Left cardiac atrium (tissue), 1 donor: ENCODE measurements around the genes HABP2 and NRAP.

DNA sequence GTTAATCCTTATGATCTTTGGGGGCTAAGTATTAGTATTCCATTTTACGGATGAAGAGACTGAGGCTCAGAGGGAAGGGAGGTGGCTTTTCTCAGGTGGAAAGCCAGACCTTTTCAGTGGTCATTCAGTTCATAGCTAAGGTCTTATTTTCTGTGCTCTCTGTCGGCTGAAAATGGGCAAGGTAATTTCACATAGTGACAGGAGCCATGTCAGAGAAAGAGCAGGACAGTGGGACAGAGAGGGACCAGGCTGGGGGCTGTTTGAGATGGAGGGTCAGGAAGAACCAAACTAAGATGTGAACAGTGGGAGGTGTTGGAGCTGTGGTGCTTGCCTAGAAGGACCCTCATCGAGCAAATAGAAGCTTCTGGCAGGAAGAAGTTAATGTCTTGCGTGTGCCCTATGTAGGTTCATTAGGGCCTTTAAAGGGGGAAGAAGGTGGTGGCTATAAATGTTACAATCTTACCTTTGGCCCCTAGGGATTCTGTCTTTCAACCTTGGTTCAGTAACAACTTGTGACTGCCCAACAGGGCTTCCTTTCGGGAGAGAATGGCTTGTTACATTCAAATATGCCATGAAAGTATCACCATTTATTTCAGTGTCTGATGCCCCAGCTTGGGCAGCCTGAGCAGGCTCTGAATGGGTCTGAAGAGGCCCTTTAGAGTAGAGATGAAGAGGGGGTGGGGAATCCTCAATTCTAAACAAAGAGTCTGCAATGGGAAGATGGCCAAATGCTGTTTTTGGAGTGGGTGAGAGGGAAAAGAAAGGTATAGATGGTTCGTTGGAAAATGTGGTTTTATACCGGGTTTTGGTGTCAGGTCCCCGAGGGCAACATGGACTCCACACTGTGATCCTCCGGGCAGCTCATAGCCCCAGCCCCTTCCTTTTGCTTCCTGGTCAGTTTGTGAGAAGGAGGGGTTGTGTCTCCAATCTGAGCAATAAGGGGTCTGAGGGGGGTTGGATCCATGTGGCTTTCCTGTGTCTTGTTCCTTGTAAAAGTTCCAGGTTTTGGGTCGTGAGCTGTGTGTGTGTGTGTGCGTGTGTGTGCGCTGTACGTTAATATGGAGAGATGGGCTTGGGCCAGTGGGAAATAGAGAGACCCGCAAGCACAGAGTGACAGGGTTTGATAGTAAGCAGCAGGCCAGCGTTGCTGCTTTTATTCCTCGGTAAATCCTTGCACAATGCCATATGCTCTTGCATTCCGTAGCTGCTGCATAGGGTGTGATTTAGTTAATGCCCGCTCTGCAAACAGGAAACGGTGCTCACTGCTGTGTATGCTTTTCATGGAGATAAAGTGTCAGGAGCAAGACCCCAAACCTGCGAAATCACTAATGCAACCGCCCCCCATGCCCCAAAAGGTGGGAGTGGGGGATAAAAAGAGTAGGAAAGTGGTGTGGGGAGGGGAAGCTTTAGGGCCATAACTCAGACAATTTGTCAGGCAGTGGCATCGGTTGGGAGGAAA lies 108.2 kb downstream of the TCF7L2 start:
- PRO-cap = no peak

DNA sequence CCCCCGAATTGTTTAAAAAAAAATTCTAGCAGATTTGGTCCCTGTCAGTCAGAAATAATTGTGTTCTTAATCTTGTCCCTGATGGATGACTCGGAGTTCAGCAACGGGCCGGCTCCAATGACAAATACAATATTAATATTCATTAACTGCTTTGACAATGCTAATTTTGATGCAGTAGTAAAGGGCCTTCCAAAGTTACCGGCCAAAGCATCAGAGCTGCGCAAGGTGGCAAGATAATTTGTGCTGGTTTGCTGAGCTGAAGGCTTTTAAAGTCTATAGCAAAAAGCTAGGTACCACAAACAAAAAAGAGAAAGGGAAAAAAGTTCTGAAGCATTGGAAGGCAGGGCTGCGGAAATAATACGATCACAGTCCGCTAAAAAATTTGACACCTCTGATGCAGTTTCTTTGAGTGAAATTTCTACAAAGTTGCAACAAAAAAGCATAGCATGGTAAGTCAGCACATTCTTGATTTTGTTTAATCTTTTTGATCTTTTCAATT lies 175.5 kb downstream of the TCF7L2 start:
- PRO-cap = no peak

DNA sequence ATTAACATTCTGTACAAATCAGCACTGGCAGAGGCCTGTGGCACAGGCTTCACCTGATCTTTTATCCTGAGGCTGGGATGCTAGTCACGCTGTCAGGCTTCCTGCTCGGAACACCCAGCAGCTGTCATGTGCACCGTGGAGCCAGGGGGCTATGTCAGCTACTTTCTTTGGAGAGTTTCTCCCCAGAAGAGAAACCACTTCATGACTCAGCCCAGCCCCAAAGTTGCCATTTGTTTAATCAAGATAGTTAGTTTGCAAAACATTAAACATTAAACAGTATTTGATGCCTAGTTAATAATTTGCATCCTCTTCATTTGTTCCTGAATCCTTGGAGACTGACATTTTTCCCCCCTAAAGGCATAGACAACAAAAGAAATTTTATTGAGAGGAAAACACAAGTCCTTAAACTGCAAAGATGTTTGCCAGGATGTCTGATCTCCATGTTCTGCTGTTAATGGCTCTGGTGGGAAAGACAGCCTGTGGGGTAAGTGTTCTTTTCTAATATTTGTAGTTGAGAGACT lies at the start of gene HABP2:
HABP2 (plus strand) TSS at position 347 of the 521 bp plus-strand sequence.
- PRO-cap = no peak

- PRO-cap = no peak
Measured at GRCh38 chr10:113584707-113585003, 31.8 kb downstream of the HABP2 start.

DNA sequence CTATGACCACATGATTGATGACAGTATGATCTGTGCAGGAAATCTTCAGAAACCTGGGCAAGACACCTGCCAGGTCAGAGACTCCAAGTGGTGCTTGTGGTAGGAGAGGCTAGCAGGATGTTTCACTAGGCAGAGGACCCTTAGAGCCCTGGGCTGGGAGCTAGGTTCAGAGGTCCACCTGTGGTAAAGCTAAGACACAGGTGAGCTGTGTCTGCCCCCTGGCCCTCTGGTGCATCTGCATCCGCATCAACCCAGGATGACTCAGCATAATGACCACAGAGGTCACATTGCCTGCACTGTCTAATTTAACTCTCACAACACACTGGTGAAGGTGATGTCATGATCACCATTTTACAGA lies 33.0 kb downstream of the HABP2 start:
- PRO-cap = no peak

- PRO-cap = unidirectional peak, minus-strand start at chr10:113664041
Measured at GRCh38 chr10:113663789-113664486, at the start of gene NRAP. TSS of gene NRAP (minus strand) at chr10:113664041.

GRCh38 chr10:113680156-113681233 lies 783 bp downstream of the CASP7 start:
- PRO-cap = unidirectional peak, minus-strand start at chr10:113680211

DNA sequence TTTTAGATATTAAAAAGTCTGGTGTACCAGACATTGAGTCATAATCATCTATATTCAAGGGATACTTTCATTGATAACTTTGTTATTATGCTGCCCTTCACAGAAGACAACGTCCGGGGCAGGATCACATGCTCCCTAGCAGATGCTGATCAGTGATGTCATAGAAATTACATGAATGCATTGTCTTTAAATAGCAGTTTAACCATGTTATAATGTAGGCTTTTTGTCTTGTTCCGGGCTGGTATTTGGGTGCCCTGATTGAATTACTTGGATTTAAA lies 54.0 kb downstream of the VWA2 start:
- PRO-cap = no peak

GRCh38 chr10:114432875-114433809 lies 28.8 kb upstream of the AFAP1L2 start:
- PRO-cap = no peak

GRCh38 chr10:114540973-114541381 lies 117.1 kb downstream of the ABLIM1 start:
- PRO-cap = no peak

GRCh38 chr10:114576789-114577584 lies 81.1 kb downstream of the ABLIM1 start:
- PRO-cap = no peak

DNA sequence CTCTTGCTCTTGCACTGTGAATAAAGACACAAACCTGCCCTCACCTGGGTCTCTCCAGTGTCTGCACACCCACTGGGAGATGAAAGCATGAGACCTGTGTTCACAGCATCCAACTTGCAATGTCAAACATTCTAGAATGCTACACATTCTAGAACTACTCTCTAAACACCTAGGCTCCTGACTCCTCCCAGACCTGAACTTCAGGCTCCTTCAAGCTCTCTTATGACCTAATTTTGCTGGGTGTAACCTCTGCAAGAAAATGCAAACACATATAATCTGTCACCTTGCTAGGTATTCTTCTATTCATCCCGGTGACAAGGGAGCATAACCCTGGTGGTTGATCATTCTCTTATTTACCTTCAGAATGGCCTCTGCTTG lies 44.5 kb downstream of the ABLIM1 start:
- PRO-cap = no peak

DNA sequence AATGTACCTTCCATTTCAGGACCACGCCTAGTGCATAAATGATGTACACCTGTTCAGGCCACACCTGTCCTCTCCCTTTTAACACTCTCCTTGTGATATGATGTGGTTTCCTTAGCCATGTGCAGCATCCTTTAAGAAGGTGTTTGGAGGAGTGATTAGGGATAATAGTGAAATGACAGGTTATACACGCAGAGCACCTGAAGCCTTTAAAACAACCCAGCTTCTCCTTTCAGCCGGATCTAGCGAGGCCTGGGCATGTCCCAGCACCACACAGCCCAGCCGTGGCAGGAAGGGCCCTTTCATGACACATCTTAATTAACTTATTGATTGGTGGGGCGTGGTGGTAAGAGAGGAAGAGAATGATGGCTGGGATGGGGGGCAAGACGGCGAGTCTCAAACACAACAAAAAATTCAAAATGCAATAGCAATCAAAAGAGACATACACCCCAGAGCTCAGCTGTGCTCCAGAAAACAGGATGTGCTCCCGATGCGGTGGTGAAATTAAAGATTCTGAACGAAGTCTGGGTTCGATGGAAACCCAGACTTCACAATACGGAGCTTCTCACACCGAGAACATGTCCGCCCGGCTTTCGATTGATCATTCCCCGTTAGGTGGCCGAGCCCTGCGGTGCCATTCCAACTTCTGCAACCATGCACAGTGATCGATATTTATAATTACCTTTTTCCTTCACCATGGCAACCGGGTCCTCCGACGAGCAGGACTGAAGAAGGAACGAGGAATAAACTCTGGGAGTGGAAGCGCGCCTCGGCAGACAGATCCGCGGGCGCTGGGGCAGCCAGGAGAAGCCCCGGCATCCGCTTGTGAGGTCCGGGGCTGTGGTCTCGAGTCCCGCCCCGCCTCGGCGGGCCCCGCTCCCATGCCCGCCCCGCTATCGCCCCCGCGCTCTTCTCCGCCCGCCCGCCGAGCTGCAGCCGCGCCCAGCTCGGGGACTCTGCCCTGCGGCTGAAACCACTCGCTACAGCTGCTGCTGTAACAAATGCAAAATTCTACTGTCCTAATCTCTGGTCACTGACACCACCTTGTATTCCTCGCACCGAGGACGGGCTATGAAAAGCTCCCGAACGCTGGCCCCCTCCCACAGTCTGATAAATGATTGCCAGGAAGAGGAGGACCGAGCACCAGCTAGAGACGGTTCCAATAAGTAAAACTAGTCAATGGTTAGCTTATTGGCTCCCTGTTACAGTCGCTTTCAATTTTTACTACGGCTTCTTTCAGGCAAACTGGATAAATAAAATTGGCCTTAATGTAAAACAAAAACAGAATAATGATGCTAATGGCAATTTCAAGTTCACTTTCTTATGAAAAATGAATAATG lies 26.4 kb downstream of the ABLIM1 start:
- PRO-cap = bidirectional peak, plus-strand start at position 1,100 of the sequence, minus-strand start at position 955 of the sequence

GRCh38 chr10:114683034-114684240 lies 25.4 kb upstream of the ABLIM1 start:
- PRO-cap = no peak

- PRO-cap = no peak
Measured at GRCh38 chr10:114685379-114686009, 27.4 kb upstream of the ABLIM1 start.

- PRO-cap = no peak
Measured at GRCh38 chr10:114751901-114752369, 69.6 kb upstream of the FHIP2A start.

- PRO-cap = no peak
Measured at GRCh38 chr10:115828917-115829322, 444.1 kb downstream of the GFRA1 start.

DNA sequence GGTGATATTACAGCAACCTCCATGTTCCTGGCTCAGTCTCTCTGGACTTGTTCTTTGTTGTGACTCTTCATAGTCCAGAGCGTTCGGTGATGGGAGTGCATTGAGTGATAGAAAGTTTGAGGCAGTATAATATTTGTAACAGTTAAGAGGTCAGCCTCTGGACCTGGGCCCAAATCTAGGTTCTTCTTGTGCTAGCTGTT lies 252.3 kb downstream of the GFRA1 start:
- PRO-cap = no peak

- PRO-cap = no peak
Measured at GRCh38 chr10:116058356-116059288, 214.4 kb downstream of the GFRA1 start.

- PRO-cap = no peak
Measured at GRCh38 chr10:116216672-116217146, 56.3 kb downstream of the GFRA1 start.